Thoracic aorta endothelial cell (primary cell): Measurements from ENCODE around the gene SLC6A15.

DNA sequence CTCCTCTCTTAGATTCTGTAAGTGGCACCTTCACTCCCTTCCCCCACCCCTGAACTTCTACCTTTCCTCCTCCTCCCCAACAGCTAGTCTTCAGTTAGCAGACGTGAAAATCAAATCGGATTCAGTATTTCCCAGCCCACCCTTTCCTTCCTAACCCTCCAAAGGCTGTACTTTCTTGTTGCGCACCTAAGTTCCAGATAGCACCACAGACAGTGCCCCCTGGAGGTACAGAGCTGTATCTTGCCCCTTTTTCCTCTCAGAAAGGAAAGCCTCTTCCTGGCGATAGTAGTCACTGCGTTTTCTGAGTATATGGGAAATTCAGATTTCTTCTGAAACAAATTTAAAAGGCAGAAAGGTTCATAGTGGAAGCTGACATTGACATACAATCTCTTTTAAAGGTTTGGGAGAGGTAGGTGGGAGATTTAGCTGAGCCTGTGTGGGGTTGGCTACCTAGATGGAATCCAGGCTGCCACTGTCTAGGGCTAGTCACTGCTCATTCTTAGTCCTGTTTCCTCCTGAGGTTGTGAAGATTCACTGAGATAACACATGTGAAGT lies 3.0 kb downstream of the MYF6 start:
- CAGE, long polyA plus RNA: no peak

DNA sequence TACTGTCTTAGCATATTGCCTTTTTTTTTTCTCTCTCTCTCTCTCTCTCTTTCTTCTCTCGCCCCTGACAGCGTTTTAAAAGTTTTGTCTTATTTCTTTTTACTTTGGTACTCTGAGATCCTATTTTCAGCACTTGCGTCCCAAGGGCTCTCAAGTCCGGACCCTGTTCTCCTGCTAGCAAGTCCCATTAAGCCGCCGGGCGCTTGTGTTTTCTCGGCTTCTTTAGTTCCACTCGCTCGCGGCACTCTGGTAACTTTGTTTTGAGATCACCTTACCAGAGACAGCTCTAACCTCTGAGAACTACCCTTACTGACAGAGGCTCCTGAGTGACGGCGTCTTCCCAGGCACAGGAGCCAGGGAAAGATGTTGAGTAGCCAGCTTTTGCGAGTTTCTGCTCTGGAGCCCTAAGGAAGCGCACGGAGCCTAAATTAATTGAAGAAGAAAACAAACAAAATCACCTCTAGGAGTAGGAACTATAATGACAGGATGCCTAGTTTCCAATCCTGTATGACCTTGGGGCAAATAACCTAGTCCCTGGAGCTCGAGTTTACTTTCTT lies 2.6 kb upstream of the MYF5 start:
- CAGE, long polyA plus RNA: no peak

- CAGE, long polyA plus RNA: no peak
These were observed 36.0 kb upstream of the TMTC2 start for GRCh38 chr12:82650592-82651141.

GRCh38 chr12:83150531-83150932 lies 463.8 kb downstream of the TMTC2 start:
- CAGE, long polyA plus RNA: no peak

- CAGE, long polyA plus RNA: no peak
These were observed at the start of gene SLC6A15 for GRCh38 chr12:84912495-84912952. Gene SLC6A15 (minus strand): TSS chr12:84912799.

DNA sequence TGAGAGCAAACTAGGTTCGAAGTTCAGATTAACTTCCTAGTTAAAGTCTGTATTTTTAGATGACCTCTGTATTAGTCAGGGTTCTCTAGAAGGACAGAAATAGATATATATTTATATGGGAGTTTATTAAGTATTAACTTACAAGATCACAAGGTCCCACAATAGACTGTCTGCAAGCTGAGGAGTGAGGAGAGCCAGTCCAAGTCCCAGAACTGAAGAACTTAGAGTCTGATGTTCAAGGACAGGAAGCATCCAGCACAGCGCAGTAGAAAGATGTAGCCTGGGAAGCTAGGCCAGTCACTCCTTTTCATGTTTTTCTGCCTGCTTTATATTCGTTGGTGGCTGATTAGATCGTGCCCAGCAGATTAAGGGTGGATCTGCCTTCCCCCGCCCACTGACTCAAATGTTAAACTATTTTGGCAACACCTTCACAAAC lies 223.1 kb downstream of the C12orf50 start:
- CAGE, long polyA plus RNA: no peak

- CAGE, long polyA plus RNA: no peak
These were observed 157.7 kb downstream of the TMTC3 start for GRCh38 chr12:88299718-88300269.

DNA sequence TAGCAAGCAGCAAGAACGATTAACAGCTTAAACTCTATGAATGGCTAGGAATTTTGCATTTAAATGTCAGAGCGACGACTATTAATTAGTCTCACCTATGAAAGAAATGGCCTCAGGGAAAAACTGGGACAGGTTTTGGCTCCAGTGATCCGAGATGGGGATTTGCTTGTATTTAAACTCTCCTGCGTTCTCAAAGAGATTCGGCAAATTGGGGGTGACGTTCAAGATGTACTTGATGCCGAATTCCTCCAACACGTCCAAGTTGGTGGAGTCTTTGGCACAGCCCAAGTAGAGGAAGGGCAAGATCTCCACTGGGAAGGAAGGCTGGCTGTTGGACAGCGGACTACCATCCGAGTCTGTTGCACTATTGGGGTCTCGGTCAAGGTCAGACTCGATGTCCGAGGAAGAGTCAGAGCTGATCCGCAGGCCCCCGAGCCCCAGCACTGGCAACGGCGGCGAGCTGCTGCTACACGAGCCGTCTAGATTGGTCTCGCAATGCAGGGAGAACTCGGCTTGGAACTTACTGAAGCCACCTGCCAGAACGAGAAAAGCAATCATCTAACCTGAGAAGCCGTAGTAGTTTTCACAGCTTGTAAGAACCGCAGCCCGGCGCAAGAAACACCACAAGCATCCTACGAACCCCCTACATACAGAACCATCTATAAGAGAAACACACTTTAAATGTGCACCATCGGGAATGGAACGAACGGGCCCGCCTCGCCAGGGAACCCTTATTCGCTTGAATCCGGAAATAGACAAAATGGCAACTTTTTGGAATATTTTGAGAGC lies 1.6 kb downstream of the DUSP6 start:
- CAGE, long polyA plus RNA: no peak

- CAGE, long polyA plus RNA: no peak
These were observed 30.0 kb upstream of the DUSP6 start for GRCh38 chr12:89382229-89382724.

DNA sequence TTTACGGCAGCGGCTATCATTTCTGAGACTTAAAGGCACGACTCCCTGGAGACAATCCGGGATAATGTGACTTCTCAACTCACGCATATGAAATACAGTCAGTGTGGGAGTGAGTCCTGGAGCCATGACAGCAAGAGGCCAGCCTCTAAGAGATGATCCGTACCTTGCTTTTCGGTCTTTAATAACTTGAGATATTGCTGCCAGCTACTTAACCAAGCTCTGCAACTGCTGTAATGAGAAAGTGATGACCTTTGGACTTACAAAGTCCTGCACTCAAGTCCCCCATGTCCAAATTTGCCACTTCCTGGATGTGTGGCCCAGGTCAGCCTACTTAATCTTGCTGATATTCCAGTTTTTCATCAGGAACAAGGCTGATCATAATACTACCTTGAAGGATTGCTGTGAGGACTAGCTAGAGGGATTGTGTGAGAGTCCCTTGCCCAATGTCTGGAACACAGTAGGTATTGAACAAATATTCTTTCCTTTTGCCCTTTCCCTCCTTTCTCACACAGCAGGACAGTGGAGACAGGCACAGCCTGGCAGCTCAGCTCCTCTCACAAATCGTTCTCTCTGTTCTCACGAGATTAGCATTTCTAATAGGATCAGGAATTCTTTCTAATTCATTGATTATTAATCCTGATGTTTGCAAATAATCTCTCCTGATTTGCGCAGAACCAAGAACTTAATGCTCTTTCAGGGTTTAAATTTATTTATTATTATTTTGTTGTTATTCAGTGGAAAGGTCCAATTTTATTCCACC lies 33.9 kb upstream of the DUSP6 start:
- CAGE, long polyA plus RNA: no peak

DNA sequence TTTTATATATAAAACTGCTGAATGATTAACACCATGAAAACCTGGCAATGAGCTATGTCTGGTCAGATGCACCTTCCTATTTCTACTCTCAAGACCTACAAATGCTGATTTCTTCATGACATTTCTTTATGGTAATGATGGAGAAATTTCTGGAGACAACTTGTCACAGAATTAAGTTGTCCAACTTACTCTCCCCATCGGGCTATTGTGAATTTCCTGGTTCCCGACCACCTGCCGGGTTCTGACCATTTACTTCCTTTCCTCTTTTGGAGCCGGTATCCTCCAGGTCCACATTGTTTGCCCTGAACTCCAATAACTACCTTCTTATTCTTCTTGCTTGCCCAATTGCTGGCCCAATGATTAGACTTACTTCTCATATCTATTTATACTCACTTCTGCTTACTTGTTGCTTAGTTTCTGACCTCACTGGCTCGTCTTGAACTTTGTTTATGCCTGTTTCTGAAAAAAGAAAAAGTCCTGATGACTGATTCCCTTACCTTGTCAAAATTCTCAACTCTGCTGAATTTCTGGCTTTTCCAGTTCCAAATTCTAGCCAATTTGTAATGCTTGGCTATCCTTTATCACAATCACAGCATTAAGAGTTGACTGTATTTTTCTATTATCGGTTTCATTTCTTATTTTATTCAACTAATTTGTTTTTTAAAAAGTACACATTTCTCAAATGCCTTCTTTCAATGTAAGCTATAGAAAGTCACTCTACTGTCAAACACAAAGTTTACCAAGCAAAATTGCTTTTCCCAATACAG lies 13.0 kb upstream of the ATP2B1 start:
- CAGE, long polyA plus RNA: no peak

- CAGE, long polyA plus RNA: no peak
These were observed 332.3 kb downstream of the CCER1 start for GRCh38 chr12:90622813-90623012.

- CAGE, long polyA plus RNA: no peak
These were observed 9.4 kb downstream of the DCN start for GRCh38 chr12:91173037-91173804.

GRCh38 chr12:91177982-91178707 lies 4.5 kb downstream of the DCN start:
- CAGE, long polyA plus RNA: no peak

- CAGE, long polyA plus RNA: no peak
These were observed 42.7 kb upstream of the DCN start for GRCh38 chr12:91225183-91225765.

GRCh38 chr12:91327234-91327530 lies 144.6 kb upstream of the DCN start:
- CAGE, long polyA plus RNA: no peak

GRCh38 chr12:91574551-91575239 lies 392.1 kb upstream of the DCN start:
- CAGE, long polyA plus RNA: no peak

DNA sequence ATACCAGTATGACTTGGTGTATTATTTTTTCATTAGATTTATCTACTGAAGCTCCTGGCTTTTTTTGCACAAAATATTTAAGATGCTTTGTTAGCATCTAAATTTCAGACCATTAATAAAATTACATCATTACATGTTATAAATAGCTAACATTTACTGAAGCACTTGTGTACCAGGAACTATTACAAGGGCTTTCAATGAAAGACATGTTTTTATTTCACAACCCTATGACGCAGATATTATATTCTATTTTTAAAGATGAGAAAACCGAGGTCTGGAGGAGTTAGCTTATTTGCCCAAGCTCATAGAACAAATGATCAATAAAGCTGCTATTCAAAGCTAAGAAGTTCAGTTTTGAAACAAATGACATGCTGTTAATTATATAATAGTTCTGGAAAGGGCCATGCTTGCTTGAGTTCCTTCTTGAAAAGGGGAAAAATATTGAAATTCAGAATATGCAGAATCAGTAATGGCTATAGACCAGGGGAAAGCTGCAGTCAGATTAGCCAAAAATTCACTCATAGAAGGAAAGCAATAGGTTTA lies 420.5 kb upstream of the DCN start:
- CAGE, long polyA plus RNA: no peak

GRCh38 chr12:91618168-91618723 lies 435.6 kb upstream of the DCN start:
- CAGE, long polyA plus RNA: no peak

- CAGE, long polyA plus RNA: no peak
These were observed 451.1 kb upstream of the DCN start for GRCh38 chr12:91633401-91634468.